Omental fat pad (tissue), 4 donors: ENCODE measurements around a stretch of chr11.

- PRO-cap: no peak
- RAMPAGE, long total RNA, 4 experiments: no peak in any of the 4 experiments
Measured at GRCh38 chr11:8282520-8283145, 19.0 kb upstream of the LMO1 start.

DNA sequence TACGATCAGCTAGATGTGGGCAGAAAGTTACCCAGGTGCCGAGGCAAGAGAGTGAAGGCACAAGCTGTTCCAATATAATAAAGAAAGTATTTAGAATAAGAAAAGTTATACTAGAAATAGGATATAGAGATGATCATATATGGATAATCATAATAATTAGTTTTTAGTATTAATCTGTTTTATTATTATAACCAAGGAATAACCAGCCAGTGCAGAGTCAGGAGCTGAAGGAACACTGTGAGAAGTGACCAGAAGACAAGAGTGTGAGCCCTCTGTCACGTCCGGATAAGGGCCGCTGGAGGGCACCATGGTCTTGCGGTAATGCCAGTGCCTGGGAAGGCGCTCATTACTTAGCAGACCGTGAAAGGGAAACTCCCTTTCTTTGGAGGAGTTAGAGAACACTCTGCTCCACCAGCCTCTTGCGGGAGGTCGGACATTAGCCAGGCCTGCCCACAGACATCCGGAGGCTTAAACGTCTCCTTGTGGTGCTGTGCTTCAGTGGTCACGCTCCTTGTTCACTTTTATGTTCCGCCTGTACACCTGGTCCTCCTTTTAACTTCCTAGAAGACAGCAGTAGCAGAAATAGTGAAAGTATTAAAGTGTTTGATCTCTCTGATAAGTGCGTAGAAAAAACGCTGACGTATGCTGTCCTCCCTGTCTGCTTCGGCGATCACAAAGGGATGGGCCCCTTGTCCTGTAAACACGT lies 120.5 kb upstream of the LMO1 start:
- PRO-cap: no peak
- RAMPAGE, long total RNA, 4 experiments: no peak in any of the 4 experiments

DNA sequence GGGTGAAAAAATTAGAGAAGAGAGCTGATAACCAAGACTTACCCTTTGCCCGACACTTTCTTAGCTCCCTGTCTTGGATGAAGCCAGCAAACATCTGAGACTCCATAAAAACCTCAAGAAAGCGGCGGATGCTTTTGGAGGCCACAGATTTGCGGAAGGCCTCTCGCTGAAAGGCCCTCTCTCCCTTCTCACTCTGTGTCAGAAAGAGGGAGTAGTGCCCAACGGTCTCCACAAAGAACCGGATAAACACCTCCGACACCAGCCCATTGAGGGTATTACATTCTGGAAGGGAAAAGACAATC lies 13.7 kb downstream of the RPL27A start:
- PRO-cap: no peak
- RAMPAGE, long total RNA, 4 experiments: no peak in any of the 4 experiments

GRCh38 chr11:8705322-8706252 lies 23.0 kb downstream of the RPL27A start:
- PRO-cap: no peak
- RAMPAGE, long total RNA, 4 experiments: no peak in any of the 4 experiments

GRCh38 chr11:8708799-8709758 lies 26.5 kb downstream of the RPL27A start:
- PRO-cap: no peak
- RAMPAGE, long total RNA, 4 experiments: no peak in any of the 4 experiments

- PRO-cap: no peak
- RAMPAGE, long total RNA, 4 experiments: no peak in any of the 4 experiments
Measured at GRCh38 chr11:8759630-8760221, 50.7 kb downstream of the DENND2B start.

GRCh38 chr11:8765378-8765663 lies 45.2 kb downstream of the DENND2B start:
- PRO-cap: no peak
- RAMPAGE, long total RNA, 4 experiments: no peak in any of the 4 experiments

- PRO-cap: no peak
- RAMPAGE, long total RNA, 4 experiments: no peak in any of the 4 experiments
Measured at GRCh38 chr11:8799287-8799734, 11.2 kb downstream of the DENND2B start.

GRCh38 chr11:8809248-8810223 lies 938 bp downstream of the DENND2B start:
- PRO-cap: no peak
- RAMPAGE, long total RNA, 4 experiments: no peak in any of the 4 experiments

GRCh38 chr11:9060934-9061133 lies 30.6 kb downstream of the SCUBE2 start:
- PRO-cap: no peak
- RAMPAGE, long total RNA, 4 experiments: no peak in any of the 4 experiments

DNA sequence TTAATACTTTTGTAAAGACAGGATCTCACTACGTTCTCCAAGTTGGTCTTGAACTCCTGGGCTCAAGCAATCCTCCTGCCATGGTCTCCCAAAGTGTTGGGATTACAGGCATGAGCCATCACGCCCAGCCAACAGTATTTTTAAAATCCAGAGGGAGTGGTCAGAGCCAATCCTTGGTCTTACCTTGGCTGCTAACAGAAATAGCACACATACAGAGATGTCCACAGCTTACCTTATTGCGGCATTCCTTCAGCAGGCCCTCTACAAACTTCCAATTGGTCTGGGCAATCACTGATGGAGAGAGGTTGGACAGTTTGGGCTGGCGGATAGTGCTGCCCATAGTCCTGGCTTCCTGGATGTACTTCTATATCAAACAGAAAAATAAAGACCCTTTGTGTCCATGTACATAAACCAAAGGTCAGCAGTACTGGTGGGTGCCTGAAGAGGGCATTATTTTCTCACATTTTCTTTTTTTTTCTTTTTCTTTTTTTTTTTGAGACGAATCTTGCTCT lies 74.3 kb upstream of the SCUBE2 start:
- PRO-cap: no peak
- RAMPAGE, long total RNA, 4 experiments: no peak in any of the 4 experiments

DNA sequence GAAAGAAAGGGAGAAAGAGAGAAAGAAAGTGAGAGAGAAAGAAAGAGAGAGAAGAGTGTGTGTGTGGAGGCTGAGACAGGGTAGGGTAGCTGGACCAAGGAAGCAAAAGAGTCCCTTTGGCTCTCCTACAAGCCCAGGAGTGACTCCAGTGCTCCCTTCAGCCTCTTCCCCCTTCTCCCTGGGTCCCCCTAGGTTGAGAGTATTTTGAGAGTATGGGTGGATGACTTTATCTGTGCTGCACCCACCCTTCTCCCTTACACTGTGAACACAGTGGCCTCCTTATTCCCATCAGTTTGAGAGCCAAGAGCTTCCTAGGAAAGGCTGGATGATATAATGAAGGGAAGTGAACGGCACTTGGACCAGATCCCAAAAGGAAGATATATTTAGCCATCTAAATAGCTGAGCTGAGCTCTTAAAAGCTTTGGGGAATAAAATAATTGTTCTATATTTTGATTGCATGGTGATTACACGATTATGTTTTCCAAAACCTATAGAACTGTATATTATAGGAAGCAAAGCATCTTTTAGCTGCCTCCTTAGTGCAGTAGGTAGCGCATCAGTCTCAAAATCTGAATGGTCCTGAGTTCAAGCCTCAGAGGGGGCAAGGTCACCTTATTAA lies 9.7 kb upstream of the DENND5A start:
- PRO-cap: no peak
- RAMPAGE, long total RNA, 4 experiments: no peak in any of the 4 experiments

DNA sequence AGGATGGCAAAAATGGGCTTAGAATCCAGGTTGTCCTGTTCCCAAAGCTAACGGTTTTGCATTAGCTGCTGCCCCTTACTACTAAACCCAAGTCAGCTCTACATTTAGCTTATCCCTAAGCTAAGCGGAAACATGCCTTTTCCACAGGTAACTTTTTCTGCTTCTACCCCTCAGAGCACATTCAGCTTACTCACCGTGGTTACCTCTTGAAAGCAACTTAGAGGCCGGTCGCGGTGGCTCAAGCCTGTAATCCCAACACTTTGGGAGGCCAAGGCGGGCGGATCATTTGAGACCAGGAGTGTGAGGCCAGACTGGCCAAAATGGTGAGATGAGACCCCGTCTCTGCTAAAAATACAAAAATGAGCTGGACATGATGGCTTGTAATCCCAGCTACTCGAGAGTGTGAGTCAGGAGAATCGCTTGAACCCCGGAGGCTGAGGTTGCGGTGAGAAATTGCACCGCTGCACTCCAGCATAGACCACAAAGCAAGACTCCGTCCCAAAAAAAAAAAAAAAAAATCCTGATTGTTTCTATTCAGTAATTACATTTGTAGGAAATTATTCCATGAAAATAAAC lies 799 bp upstream of the TMEM41B start:
- PRO-cap: no peak
- RAMPAGE, long total RNA, 4 experiments: no peak in any of the 4 experiments

DNA sequence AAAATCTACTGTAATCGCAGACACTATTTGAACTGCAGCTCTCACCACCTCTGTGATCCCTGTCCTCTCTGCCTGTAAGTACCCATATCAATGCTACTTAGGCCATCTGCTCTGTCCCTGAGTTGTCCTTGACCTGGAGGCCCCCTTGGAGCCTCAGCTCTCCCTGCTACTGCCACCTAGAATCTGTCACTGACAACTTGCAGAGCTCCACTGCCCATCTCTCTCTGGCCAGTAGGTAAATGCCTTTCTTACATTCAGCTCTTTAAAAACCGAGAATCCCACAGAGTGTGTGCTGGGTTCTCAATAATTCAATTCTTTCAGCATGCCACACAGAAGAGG lies 22.2 kb upstream of the IPO7 start:
- PRO-cap: no peak
- RAMPAGE, long total RNA, 4 experiments: no peak in any of the 4 experiments

DNA sequence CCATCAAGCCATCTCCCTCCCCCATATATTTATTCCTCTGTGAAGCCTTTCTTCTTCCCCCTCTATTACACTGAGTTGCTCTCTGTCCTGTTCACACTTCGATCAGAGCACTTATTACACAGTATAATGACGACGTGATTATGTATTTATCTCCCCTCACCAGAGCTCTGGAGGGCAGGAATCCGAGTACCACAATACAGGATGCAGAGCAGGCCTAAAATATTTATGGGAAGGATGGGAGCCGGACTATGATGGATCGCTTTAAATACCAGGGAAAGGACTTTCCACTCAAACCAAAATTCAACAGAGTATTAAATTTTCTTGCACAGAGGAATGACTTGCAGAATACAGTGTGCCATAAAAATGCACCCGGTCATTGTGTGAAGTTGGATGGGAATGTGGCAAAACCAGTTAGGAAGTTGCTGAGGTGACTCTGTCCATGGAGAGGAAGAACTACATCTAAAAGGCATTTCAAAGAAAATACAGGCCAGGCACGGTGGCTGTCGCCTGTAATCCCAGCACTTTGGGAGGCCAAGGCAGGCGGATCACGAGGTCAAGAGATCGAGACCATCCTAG lies 21.3 kb upstream of the IPO7 start:
- PRO-cap: no peak
- RAMPAGE, long total RNA, 4 experiments: no peak in any of the 4 experiments

GRCh38 chr11:9422365-9423272 lies 38.2 kb downstream of the IPO7 start:
- PRO-cap: no peak
- RAMPAGE, long total RNA, 4 experiments: no peak in any of the 4 experiments

GRCh38 chr11:9565578-9566711 lies 7.5 kb upstream of the WEE1 start:
- PRO-cap: no peak
- RAMPAGE, long total RNA, 4 experiments: start-site peak on the plus strand in 1 of 4 experiments, at chr11:9566340-9566366 at its widest, 5 reads per replicate

DNA sequence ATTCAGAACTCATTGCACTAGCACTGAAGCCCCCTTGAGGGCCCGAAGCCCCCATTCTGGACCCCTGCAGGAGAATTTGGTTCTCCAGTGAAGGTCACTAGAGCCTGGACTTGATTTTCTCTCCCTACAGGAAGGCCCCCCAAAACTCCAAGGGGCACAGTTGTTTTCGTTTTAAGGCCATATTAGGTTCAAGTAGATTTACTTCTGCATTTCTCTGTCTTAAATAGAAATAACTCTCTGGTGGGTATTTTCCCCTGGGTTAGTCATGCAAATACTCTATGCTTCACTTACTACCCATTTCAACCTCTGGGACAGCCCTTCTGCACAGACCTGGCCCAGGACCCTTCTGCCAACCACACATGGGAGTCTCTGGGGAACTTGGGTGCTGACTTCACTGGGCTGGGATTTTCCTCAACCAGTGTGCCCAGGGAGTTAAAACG lies 41.6 kb downstream of the WEE1 start:
- PRO-cap: no peak
- RAMPAGE, long total RNA, 4 experiments: no peak in any of the 4 experiments

DNA sequence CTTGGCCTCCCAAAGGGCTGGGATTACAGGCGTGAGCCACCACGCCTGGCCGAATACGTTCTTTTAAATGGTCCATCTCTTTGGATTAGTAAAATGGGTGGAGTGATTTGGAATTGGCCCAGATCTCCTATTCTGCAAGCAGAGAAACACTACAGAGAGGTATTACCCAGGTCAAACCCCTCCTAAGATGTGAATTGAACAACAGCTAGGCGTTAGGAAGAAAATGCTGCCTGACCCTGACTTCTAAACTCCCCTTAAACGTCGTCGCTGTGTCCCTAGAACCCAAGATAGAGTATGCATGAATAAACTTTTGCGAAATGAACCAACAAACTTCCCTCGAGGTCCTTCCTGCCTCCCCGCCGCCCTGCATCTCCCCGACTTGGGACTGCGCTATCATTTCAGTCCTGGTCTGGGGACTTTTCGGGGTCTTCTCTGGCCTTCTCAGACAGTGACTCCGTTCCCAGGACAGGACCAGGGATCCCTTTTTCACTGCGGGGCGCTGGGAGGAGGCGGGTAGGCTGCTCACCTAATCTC lies 513 bp upstream of the SWAP70 start:
- PRO-cap: no peak
- RAMPAGE, long total RNA, 4 experiments: no peak in any of the 4 experiments

- PRO-cap: no peak
- RAMPAGE, long total RNA, 4 experiments: no peak in any of the 4 experiments
Measured at GRCh38 chr11:9738962-9739523, 75.2 kb downstream of the SWAP70 start.